Heart (tissue), 3 donors: ENCODE data around the genes SRPX and TSPAN7.

DNA sequence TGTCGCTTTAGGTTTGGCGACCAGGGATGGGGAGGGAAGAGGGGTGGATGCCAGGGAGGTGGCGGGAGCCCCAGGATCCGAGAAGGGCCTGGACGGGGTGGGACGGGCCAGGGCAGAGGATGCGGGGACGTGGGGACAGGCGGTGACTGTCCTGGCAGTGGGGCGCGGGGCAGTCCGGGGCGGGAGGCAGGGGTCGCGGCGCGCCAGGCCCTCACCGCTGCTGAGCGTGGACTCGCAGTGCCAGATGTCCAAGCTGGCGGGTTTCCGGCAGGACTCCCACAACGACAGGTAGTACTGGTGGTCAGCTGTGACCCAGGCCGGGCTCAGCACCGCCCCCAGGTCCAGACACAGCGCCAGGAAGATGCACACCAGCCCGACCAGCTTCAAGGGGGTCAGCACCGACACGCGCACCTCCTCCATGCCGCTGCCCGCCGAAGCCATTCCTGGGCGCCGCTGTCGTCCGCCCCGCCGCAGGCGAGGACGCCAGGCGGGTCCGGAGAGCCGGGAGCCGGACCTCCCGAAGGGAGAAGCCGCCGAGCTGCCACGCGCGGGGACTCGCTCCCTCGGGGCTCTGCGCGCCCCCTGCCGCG lies 401 bp downstream of the TMEM47 start:
- RAMPAGE, long total RNA, 2 experiments: no peak in any of the 2 experiments

DNA sequence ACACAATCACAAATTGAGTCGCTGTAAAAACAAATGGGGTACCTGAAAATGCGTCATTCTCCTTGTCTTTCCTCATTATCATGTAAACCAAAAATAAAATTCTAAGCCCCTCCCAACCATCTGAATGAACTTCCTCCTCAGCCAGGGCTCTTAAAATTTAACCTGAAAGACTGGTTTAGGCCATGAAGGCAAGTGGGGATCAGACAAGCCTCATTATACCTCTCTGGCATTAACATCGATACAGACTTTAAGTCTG lies 358.3 kb upstream of the MAGEB16 start:
- RAMPAGE, long total RNA, 2 experiments: no peak in any of the 2 experiments

DNA sequence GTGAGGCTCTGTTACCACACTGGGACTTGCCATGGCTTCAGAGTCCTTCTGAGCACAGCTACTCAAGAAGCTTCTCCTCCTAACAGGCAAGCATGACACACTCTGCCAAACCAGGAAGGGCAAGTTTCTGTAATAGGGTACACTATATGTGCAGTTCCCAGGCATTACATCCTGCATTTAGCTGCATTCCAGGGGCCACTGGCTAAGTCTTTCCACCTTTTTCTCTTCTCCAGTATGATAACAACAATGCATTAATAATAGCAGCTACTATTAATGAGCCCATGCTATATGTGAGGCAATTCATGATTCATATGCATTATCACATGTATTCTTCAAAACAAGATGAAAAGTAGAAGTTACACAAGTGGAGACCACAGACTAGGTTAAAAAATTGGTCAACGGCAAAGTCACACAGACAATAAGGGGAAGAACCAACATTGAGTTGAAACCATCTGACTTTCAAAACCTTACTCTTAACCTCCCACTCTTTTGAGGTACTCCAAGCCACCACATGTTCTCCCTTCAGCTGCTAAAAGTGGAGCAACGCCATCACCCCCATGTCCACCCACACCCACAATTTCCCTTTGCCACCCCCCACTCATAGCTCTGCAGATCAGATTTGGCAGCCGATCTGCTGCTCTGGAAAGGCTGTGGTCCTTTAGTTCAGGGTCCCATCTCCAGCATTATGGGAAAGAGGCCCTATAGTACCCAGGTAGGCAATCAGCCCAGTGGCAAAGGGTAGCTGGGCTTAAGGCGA lies 33.7 kb upstream of the CYBB start:
- RAMPAGE, long total RNA, 2 experiments: no peak in any of the 2 experiments

DNA sequence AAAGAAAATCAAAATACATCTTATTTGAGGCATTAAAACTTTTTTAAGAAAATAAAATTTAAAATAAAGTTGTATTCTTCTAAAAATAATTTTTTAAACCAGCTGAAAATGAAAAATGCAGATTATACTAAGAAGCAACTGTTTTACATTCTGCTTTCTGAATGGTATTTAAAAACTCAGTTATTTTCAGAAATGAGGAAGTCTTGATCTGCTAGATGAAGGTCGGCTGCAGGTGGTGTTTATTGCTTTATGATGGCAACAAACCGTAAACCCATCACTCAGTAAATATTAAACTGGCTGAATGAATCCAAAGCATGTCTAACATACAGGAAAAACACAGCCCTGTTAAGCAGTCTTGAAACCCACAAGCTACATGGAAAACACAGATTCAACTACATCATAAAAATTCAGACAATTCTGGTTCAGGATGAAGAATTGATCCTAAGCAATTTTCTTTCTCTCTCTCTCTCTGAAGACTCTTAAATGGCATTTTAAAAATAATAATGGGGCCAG lies 29.3 kb downstream of the DYNLT3 start:
- RAMPAGE, long total RNA, 2 experiments: no peak in any of the 2 experiments

- RAMPAGE, long total RNA, 2 experiments: start-site peak on the plus strand in 1 of 2 experiments, at chrX:38220946-38221044 at its widest, 5 reads per replicate
These were observed at the start of gene SRPX for GRCh38 chrX:38220372-38221406. Gene SRPX (minus strand): TSS chrX:38220871.

DNA sequence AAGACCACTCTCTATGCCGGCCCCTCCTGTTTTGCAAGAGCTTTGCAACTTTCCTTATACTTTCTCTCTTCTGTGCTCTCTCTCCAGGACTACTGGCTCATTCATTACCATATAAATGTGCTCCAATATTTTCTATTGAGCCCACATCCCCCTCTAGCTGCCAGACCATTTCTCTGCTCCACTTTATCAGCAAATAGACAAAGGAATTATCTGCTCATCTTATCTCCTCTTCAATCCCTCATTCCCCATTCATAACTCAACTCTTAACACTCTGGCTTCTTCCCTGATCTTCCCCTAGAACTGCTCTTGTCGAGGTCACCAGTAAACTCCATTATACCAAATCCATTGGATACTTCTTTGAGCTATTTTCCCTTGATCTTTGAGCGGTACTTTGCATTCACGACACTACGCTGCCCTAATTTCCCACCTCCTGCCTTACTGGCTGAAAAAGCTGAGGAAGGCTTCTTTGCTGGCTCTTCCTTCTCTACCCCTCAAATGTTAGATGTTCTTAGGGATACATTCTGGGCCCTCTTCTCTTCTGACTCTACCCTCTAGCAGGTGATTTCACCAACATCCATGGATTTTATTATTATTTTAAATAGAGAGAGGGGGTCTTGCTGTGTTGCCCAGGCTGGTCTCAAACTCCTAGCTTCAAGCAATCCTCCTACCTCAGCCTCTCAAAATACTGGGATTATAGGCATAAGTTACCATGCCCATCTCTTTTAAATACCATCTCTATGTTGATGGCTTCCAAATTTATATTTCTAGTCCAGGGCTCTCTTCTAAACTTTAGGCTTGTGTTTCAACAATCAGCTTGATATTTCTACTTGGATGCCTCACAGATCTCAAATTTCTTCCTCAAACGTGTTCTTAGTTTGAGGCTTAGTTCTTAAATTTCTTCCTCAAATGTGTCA lies 33.3 kb downstream of the RPGR start:
- RAMPAGE, long total RNA, 2 experiments: no peak in any of the 2 experiments

DNA sequence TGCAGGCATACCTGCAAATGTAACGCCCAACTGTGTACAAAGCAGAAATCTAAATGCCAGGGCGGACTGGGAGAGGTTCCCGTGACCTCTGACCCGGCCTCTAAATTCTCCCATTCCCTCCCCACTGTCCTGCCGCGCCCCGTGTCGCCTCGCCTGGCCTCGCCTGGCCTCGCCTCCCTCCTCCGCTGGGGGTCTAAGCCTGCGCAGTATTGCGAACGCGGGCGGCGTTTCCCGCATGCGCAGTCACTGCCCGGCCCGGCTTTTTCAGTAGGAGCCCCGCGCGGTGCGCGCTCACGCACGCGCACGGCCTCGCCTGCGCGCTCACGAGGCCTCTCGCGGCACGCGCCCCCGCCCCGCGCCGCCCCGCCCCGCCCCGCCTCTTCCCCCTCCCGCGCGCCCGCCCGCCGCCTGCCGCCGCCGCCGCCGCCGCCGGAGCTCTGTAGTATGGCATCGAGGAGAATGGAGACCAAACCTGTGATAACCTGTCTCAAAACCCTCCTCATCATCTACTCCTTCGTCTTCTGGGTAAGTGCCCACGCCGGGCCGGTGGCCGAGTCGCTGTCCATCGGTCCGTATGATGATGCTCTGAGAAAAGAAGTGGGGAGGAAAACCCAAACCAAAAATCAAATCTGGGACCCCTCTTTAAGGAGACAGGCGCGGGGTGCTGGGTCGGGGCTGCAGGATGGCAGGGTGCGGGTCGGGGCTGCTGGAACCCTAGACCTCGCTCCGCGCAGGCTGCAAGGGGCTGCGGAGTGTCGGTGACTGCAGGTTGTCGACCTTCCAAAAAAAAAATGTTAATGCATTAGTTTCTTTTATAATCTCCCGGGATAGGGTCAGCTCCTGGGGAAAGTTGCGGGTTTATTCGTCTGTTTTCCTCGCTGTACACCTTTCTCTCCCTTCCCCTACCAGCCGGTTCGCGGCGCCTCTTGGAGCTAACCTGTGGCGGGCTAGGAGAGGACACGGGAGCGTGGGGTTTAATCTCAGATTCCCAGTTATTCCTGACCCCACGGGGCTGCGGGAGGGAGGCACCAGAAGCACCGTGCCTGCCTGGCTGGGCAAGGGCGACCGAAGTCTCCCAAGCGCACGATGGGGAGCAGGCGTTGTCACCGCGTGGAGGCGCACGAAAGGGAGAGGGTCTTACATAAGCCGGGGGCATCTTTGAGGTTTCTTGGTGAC lies at the start of gene TSPAN7:
TSPAN7 (plus strand) TSS at position 440 of the 1,176 bp plus-strand sequence.
- RAMPAGE, long total RNA, 2 experiments: start-site peak on the plus strand in 1 of 2 experiments, centred at position 459 of the sequence, 84 to 157 reads per replicate

GRCh38 chrX:38805292-38805613 lies 4.0 kb downstream of the MID1IP1 start:
- RAMPAGE, long total RNA, 2 experiments: no peak in any of the 2 experiments

- RAMPAGE, long total RNA, 2 experiments: no peak in any of the 2 experiments
These were observed 15.8 kb downstream of the MID1IP1 start for GRCh38 chrX:38817123-38817448.

- RAMPAGE, long total RNA, 2 experiments: no peak in any of the 2 experiments
These were observed 484.1 kb downstream of the BCOR start for GRCh38 chrX:39613333-39614460.

DNA sequence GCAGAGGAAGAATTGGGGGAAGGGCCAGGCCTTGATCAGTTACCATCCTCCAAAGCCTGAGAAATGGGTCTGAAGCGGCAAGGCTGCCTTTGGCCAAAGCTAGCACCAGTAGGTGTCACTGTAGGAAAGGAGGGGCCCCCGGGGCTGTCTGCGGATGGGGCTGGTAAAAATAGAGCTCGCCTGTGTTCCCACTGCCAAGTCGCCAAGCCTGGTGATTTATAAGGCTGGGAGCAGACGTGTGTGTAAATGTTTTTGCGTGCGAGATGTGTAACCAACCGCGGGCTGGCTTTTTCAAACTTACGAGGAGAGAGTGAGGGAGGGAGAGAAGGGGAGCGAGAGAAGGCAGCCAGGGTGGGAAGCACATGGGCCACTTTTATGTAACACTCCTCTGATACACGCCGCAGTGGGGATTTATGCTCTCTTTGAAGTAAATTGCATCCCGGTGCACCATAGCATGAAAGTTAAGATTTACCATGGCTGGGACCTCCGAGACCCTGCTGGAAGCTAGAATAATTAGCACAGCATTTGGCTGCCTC lies 366.9 kb downstream of the BCOR start:
- RAMPAGE, long total RNA, 2 experiments: no peak in any of the 2 experiments

DNA sequence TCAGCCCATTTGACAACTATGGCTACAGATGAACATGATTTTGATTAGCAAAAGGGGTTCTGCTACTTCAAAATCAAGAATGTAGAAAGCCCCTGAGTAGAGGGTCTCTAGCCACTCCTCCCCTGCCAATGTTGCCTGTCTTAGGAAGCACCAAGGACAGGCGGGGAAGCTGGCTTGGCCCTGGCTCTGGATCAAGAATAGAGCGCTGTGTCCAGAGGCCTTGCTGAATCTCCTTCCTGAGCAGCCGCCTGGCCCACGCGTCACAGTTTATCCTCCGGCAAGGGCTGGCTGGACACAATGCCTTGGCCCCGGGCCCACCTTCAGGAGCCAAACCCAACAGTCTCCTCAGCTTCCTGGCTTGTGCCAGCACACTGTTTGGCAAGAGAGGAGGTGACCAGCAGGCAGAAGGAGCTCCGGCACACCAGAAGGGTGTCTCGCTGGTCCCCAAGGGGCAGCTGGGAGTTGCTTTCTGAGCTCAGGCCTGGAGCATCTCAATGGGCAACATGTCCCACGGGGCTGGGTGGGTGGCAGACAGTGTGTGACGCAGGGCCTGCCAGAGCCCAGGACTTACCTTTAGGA lies 361.6 kb downstream of the BCOR start:
- RAMPAGE, long total RNA, 2 experiments: no peak in any of the 2 experiments

DNA sequence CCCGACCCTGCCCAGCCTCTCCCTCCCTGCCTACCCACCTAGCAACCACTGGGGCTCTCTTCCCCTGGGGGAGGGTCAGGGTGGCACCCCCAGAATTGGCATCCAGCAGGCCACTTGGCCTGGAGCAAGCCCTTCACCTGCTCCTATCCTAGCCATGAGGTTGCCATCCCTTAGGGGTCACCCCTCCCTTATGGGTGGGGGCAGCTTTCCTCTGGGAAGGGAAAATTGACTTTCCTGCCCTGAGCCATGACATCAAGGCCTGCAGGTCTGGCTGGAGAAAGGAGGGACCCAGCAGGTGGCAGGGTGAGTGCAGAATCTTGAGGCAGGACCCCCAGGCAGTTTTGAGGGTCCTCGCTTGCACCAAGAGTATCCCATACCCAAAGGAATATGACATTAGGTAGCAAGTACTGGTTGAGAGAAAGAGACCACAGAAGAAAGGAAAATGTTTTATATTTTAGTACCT lies 300.4 kb downstream of the BCOR start:
- RAMPAGE, long total RNA, 2 experiments: no peak in any of the 2 experiments

DNA sequence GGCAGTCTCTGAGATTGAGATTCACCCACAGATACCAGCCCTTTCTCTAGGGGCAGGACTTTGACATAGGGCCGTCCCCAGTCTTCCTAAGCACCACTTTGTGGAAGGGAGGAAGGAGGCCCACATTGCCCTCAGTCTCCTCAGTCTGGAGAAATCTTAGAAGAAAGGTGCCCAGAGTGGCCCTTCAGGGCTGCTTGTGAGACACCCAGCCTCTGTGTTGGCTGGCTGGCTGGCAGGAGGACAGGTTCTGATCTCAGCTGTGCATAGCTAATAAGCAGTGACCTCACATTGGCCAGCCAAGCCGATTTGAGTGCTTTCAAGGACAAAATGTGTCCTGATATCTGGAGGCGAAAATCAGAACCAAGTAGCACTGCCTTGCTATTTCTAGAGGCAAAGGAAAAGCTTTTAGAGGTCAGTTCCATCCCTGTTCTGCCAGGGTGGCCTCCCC lies 211.5 kb downstream of the BCOR start:
- RAMPAGE, long total RNA, 2 experiments: no peak in any of the 2 experiments

GRCh38 chrX:40093359-40094378 lies 4.1 kb downstream of the BCOR start:
- RAMPAGE, long total RNA, 2 experiments: no peak in any of the 2 experiments

GRCh38 chrX:40140340-40141134 lies 42.8 kb upstream of the BCOR start:
- RAMPAGE, long total RNA, 2 experiments: no peak in any of the 2 experiments

- RAMPAGE, long total RNA, 2 experiments: no peak in any of the 2 experiments
These were observed 57.9 kb upstream of the BCOR start for GRCh38 chrX:40155617-40156148.

GRCh38 chrX:40168436-40168793 lies 70.7 kb upstream of the BCOR start:
- RAMPAGE, long total RNA, 2 experiments: no peak in any of the 2 experiments

- RAMPAGE, long total RNA, 2 experiments: no peak in any of the 2 experiments
These were observed 70.9 kb upstream of the BCOR start for GRCh38 chrX:40168794-40169013.

GRCh38 chrX:40201488-40202059 lies 103.8 kb upstream of the BCOR start:
- RAMPAGE, long total RNA, 2 experiments: no peak in any of the 2 experiments